ENCODE measurements around a stretch of chr9.

DNA sequence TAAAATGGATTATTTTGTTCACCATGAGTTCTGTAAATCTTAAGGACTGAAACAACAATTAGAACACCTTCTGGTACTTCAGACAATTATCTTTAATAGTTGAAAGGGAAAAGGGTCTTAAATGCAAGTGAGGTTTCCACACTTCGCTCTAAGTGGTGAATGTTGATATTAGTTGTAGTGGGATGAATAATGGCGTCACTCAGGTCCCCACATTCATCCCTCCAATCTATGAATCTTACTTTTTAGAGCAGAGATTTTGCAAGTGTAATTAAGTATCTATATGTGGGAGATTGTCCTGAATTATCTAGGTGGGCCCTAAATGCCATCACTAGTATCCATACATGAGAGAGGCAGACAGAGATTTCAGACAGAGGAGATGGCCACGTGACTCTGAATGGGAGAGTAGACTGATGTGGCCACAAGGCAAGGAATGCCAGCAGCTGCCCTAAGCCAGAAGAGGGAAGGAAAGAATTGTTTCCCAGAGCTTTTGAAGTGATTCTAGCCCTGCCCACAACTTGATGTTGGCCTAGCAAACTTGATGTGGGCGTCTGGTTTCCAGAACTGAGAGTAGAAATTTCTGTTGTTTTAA, 90.3 kb downstream of the MFSD14B start:
- PRO-cap, 4 experiments: peak in 2 of 4 experiments; most common plus-strand start position 360 of the sequence (in 1)
- RAMPAGE, long total RNA, 4 experiments: no peak in any of the 4 experiments

- PRO-cap, 4 experiments: no peak in any of the 4 experiments
- RAMPAGE, long total RNA, 4 experiments: no peak in any of the 4 experiments
Observed at GRCh38 chr9:94812086-94813113, 85.9 kb downstream of the AOPEP start.

GRCh38 chr9:94827306-94828368, 101.1 kb downstream of the AOPEP start:
- PRO-cap, 4 experiments: no peak in any of the 4 experiments
- RAMPAGE, long total RNA, 4 experiments: no peak in any of the 4 experiments

GRCh38 chr9:94833609-94834291, 107.3 kb downstream of the AOPEP start:
- PRO-cap, 4 experiments: no peak in any of the 4 experiments
- RAMPAGE, long total RNA, 4 experiments: no peak in any of the 4 experiments

DNA sequence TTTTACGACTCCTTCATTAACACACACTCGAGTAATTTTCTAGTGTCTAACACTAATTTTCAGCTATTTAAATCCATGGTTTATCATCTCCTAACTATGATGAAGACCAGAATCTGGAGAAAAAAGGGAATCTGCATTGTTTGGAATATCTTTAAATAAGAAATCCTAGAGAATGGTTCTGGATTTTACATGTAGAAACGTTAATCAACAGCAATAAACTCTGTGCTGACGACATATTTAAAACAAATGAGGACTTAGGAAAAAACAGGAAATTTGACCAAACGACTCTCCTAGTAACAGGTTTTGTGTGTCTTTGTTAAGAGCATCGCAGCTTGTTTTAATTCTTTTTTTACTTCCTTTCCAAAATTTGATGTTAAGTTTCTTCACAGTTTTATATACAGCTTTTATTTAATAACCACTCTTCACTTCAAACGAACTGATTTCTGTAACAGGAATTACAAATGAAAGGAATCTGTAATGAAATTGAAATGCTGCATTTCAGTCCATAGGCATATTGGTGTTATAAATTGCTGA, 138.6 kb downstream of the AOPEP start:
- PRO-cap, 4 experiments: no peak in any of the 4 experiments
- RAMPAGE, long total RNA, 4 experiments: no peak in any of the 4 experiments

- PRO-cap, 4 experiments: no peak in any of the 4 experiments
- RAMPAGE, long total RNA, 4 experiments: no peak in any of the 4 experiments
Observed at GRCh38 chr9:94865844-94866576, 139.5 kb downstream of the AOPEP start.

DNA sequence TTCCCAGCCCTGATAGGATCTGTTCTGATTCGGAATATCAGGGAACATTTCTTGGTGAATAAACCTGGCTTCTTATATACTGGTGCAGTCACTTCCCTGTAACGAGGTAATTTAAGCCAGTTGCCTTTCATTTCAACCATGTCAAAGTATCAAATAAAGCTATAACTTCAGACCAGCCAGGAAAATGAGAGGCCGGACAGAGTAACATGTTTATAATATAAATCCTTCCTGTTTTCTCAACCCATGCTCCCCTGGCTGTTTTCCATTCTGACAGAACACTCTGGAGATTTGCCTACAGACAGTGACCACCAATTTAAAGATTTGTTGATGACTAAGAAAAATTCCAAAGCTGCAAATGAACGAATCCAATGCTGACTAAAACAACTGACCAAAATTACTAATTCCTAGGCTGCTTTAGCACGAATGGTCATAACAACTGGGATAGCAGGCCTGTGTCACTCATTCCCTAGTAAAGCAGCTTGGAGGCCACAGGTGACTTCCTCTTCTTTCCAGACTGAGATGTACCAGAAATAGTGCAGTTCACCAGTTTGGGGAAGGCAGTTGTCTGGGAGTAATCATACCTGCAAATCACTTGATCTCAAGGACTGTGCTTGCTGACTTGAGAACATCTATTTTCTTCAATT, 141.4 kb downstream of the AOPEP start:
- PRO-cap, 4 experiments: no peak in any of the 4 experiments
- RAMPAGE, long total RNA, 4 experiments: no peak in any of the 4 experiments

DNA sequence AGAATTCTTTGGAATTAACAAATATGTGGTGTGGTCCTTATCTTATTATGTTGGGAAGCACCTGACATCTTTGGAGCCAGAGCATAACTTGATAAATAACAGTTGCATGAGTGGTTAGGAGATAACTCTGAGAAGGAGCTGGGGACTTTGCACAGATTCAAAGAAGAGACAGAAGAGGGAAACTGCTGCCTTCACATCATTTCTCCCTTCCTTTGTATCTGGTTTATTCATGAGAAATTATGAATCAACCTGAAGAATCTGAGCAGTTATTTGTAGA, 146.8 kb downstream of the AOPEP start:
- PRO-cap, 4 experiments: no peak in any of the 4 experiments
- RAMPAGE, long total RNA, 4 experiments: no peak in any of the 4 experiments

DNA sequence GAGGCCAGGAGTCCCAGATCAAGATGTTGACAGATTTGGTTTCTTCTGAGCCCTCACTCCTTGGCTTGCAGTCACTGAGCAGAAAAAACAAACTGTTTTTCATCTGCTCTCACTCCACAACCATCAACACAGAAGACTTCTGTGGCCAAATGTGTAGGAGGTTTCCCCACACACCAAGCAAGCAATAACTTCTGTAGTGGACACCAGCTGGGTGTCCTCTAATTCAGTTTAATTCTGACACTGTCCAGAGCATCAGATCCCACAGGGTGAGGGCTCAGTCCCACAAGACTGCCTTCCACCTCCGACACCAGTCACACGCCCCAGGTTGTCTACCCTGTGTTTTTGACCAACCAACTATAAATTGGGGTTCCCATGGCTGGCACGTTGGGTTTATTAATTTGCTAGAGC, 209.9 kb downstream of the AOPEP start:
- PRO-cap, 4 experiments: no peak in any of the 4 experiments
- RAMPAGE, long total RNA, 4 experiments: no peak in any of the 4 experiments

GRCh38 chr9:94973504-94974126, 247.1 kb downstream of the AOPEP start:
- PRO-cap, 4 experiments: no peak in any of the 4 experiments
- RAMPAGE, long total RNA, 4 experiments: no peak in any of the 4 experiments

DNA sequence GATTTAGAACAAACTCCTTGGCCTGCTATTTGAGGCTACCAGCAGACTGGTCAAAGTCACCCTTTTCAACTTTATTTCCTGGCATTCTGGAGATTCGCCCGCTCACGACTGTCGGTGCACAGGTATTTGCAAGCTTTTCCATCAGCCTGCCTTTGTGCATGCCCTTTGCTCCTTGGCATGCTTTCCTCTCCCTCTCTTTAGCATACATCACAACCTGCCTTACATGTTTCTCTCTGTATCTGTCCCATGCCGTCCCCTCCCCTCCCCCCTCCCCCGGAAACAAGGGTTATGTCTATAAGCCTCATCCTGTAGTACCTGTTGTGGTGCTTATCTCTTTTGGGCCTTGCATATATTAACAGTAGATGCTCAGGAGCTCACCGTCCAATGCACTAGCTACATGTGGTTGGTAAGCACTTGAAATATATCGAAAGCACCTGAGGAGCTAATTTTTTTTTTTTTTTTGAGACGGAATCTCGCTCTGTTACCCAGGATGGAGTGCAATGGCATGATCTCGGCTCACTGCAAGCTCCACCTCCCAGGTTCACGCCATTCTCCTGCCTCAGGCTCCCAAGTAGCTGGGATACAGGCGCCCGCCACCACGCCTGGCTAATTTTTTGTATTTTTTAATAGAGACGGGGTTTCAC, 257.2 kb downstream of the AOPEP start:
- PRO-cap, 4 experiments: no peak in any of the 4 experiments
- RAMPAGE, long total RNA, 4 experiments: no peak in any of the 4 experiments

DNA sequence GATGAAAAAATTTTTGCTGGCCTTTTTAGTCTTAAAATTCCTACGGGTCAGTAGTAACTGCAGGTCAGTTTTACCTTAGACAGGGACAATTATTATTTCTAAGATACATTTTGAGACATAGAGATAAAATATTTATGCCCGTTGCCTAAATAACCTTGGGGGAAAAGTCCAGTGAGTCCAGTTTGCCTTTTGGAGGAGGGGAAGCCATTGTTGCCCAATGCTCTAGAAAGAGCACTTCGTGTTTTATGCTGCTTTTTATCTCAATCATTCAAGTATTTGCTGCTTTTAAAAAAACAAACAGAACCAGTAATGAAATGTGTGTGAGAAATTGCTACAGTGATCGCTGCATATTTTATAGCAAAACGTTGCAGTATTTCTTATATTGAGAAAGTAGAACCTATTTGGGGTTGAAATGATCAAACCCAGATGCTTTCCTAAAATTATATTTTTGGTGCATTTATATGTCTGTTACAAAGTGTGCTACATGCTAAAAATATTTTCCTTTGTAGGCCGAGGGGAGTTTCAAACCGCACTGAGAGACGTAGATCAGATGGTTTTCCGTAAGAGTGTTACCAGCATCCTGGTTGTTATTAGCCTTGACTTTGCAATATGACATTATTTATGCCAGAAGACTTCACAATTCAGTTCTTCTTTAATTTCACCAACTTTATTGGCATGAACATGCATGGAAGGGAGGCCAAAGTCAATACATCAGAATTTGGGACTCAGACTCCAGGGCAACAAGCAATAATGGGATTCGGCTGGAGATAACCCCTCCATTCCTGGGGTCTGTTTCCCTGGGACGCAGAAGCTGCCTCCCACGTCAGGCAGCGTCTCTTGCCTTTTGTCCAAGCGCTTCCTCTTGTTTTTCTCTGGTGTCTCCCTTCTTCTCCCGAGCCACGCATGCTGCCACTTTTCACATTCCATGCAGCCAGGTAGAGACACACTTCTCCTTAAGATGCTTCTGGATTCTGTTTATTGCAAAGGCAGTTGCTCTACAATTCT, 266.9 kb downstream of the AOPEP start:
- PRO-cap, 4 experiments: no peak in any of the 4 experiments
- RAMPAGE, long total RNA, 4 experiments: no peak in any of the 4 experiments

DNA sequence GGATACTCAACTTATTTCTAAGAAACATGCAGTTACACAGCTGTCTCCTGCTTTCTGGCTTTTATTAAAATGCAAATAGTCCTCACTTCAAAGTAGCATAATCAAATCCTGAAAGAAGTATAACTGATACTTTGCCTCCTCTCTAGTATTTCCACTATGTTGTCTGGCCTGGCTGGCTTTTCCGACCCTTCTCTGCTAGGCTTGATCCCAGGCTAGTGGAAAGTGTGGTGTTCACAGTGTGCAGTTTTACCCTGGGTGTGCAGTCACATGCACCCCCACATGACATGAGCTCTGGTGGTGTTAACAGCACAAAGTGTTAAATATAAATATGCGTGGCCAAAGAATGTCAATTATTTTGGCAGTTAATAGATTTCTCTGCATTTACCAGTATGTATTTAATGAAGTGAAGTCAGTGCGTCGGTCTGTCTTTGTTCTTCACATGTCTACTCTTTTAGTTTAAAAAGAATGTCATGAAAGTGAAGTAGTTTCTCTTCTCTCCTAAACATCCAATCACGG, 286.6 kb downstream of the FANCC start:
- PRO-cap, 4 experiments: no peak in any of the 4 experiments
- RAMPAGE, long total RNA, 4 experiments: no peak in any of the 4 experiments

GRCh38 chr9:95048125-95049365, 269.0 kb downstream of the FANCC start:
- PRO-cap, 4 experiments: peak in 4 of 4 experiments; most common plus-strand start chr9:95048623 (in 3); most common minus-strand start chr9:95048370 (in 2)
- RAMPAGE, long total RNA, 4 experiments: no peak in any of the 4 experiments

DNA sequence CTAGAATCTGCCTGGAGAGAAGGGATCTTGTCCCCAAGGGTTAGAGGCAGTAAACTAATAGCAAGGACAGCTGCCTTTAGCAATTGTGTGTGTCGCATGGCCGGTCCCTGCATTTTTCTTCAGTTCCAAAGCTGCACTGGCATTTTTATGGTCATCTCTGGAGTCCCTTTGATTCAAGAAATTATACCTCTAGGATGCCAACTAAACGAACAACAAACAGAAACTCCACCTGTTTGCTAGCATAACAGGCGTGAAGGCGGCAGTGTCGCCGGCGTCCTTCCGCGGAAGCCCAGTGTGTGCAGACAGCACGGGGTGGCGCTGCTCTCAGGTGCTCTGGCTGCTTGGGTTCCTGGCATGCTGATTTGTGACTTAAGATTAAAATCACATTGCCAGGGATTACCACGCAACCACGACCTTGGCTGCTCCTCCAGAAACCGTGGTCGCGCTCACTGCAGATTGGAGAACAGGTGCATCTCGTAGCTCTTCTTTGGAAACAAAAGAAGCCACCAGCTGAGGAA, 232.6 kb downstream of the FANCC start:
- PRO-cap, 4 experiments: peak in 1 of 4 experiments; most common plus-strand start position 381 of the sequence (in 1)
- RAMPAGE, long total RNA, 4 experiments: no peak in any of the 4 experiments

DNA sequence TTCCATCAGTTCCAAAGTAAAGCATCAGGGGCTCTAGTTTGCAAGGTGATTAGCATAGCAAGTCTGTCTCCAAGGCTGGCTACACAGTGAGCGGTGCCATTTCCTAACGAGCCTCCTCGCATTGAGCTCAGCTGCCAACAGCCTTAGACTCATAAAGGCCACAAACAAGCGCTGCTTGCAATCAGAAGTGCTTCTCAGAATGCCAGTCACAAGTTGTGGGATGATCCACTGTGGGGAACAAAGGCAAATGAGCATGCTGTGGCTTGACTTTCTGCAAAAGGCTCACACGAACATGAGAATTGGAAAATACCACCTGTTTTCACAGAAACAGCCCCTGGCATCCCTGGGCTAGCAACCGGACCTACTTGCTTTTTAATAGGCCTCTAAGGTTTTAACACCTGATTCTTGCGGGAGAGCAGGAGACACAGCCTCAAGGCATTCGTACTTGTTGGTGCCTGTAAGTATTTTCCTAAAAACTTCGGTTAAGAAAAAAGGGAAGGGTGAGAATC, 215.5 kb downstream of the FANCC start:
- PRO-cap, 4 experiments: no peak in any of the 4 experiments
- RAMPAGE, long total RNA, 4 experiments: no peak in any of the 4 experiments

DNA sequence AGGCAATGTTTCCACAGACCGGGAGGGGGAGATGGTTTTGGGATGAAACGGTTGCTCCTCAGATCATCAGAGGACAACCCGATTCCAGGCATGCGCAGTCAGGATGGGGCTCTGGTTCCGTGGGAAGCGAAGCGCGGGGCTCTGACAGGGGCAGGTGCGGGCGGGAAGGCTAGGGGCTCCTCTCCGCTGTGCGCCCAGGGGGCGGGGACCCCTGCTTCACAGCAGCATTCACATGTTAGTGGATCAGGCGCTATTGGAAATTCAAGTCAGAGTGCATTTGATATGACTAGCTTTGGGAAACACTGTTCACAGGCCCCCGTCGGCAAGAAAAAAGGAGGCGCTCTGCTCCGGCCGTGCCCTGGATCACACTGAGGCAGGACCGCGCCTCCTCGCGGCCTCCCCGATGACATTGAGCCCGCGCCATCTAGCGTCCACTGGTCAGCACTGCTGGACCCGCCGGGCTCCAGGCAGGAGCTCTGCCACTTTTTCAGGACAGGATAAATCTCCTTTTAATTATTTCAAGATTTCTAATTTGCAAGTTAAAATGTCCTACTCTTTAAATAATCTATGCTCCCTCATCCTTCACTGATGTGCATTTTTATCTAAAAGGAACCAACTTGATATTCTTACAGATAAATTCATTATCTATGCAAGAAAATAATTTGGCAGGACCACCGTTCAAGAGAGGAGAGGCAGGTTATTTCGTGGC, 190.0 kb downstream of the FANCC start:
- PRO-cap, 4 experiments: no peak in any of the 4 experiments
- RAMPAGE, long total RNA, 4 experiments: no peak in any of the 4 experiments

DNA sequence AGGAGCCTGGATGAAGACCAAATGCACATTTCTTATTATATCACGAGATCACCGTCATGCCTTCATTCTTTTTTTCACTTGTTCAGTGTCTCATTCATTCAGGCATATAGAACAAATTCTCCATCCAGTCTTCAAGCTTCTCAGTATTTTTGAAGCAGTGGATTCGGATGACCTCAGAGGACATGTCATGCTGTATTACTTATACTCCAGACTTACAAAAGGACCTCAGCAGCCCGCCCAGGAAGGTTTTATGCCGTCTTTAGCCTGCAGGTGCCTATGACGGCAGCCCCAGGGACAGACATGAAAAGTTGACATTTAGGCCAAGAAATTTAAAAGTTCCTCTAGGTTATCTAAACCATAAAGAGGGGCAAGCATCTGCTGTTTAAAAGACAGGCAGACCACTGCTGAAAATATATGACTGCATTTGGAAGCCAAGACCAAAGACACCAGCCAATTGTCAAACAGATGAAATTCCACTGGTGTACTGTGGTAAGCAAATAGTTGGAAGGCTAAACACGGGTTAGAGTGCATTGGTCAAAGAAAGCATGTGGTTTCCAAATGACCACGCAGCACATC, 173.9 kb downstream of the FANCC start:
- PRO-cap, 4 experiments: no peak in any of the 4 experiments
- RAMPAGE, long total RNA, 4 experiments: no peak in any of the 4 experiments

DNA sequence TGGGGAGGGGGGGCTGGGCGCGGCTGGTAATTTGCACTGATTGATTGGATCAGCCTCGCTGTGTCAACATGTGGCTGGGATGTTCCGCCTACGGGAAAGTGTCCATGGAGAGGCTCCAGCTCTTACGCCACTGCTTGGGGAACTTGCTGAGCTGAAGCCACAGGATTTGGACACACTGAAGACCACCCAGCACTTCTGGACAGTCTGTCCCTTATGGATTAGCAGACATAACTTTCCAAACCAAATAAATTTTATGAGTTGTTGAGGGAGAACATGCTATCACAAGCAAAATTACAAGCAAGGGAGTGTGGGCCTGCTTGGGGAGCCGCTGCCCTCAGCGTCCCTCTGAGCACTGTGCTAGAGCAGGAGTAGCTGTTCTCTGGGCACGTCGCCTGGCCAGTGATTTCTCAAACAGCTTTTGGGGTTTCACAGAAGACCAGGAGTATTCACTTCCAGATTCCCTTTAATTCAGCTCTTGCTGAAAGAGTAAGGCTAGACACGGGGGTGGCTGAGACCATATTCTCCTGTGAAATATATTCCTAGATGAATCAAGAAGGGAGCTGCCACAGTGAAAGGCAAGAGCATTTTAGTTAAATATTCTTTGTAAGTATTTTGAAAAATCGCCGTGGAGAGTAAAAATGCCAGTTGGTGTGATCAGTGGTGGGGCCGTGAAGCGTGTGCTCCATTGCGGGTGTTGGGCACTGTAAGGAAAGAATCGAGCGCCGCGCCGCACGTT, 173.2 kb downstream of the FANCC start:
- PRO-cap, 4 experiments: no peak in any of the 4 experiments
- RAMPAGE, long total RNA, 4 experiments: no peak in any of the 4 experiments

DNA sequence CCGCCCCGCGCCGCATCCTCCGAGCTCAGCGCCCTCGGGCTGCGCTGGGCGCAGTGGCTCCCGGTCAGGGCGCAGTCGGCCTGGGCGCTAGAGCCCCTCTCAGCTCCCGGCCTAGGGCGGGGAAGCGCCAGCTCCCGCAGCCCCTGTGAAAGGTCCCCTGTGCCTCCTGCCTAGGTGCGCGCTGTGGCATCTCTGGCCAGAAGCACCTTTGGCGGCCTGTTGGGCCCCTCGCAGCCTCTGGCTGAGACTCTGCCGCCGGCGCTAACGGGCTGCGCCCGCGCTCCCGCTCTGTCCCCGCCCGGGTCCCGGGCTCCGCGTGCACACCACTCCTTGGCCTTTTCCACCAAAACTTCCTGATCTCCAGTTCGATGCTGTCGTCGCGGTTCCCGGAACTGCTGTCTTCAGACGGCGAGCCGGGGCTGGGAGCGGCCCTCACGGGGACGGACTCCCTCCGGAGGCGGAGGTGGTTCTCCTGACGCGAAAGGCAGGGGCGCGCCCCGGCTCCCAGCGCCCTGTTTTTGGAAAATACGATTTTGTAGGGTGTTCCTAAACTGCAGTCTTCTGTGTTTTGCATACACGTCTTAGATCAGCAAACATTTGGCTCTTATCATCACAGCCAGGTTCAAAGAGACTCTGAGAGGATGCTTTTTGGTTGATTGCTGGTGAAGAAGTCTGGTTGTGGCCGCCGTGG, 32.2 kb upstream of the FANCC start:
- PRO-cap, 4 experiments: no peak in any of the 4 experiments
- RAMPAGE, long total RNA, 4 experiments: no peak in any of the 4 experiments